GM23338 (cell line): ENCODE data around the gene EBLN1.

DNA sequence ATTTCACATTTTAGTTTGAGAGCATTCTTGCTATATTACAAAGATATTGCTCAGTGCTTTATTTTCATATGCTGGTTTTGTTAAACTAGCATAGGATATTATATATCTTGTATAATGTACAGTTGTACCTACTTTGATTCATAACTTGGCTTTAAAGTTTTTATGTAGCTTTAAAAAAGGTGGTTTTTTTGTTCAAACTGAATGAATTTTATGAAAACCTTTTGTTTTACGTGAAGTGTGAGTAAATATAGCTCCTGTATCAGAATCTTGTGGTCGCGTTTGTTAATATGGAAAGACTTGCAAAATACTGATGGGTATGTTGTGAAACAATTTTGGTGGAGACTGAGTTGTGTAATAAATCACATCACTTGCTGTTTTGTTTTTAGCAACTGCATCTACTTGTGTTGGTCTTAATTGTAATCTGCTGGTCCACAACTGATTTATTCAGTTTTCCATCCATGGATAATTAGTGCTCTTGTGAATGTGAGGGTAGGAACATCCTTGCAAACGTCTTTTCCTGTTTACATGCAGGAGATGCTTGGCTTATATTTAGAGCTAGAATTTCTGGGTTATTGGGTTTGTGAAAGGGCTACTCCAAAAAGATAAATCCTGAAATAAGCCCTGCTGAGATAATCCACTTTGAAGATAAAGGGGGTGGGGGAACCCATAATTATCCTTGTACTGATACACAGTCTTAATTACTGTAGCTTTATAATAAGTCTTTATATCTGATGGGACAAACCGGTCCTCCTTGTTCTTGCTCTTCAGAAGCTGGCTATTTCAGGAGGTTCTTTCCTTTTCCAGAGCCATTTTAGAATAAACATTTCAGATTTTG is 10.6 kb downstream of the PLXDC2 start:
- PRO-cap = no peak
- RAMPAGE, long total RNA = no peak

DNA sequence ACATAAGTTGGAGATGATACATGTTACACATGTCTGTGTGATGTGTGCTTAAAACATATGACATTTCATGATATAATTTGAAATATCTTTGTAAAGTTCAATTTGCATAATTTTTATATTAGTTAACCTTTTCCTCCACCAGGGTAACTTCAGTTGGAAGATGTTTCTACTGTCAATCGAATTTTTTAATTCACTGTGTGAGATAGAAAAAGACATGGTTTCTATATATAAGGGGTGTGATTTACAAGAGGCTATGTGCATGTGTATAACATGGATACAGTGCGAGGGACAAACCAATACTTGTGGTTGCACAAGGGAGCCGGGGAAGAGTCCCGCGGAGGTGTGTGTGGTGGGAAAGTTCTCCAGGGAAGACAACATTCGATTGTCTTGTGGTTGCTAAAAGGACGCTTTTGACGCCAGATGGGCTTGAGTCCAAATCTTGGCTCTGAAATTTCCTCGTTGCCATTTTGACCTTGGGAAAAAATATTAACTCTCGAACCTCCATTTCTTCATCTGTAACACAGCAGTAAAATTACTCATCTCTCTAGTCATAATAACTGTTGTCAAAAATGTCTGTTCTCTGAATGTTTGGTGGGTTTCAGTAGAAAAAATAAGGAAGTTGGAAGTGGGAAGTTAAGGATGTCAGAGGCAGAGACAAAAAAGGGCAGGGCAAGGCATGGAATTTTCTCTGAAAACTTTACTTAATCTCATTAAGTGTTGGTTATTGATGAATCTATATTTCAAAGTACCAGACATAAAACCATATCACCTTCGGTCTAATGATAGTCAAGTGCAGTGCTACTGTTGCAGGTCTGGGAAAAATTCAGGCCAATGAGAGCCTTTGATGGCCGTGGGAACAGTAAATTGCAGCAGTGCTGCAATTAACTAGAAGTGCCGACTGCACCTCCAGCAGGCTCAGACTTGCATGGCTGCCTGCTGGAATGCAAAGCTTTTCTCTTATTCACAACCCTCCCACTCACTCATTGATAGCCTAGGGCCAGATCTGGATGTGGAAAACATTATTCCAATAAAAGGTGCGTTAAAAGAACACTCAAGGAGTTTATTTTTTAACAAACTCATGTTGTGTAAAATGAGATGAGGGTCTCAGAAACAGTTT is 16.6 kb downstream of the PLXDC2 start:
- PRO-cap = unidirectional peak, plus-strand start at position 888 of the sequence
- RAMPAGE, long total RNA = no peak

DNA sequence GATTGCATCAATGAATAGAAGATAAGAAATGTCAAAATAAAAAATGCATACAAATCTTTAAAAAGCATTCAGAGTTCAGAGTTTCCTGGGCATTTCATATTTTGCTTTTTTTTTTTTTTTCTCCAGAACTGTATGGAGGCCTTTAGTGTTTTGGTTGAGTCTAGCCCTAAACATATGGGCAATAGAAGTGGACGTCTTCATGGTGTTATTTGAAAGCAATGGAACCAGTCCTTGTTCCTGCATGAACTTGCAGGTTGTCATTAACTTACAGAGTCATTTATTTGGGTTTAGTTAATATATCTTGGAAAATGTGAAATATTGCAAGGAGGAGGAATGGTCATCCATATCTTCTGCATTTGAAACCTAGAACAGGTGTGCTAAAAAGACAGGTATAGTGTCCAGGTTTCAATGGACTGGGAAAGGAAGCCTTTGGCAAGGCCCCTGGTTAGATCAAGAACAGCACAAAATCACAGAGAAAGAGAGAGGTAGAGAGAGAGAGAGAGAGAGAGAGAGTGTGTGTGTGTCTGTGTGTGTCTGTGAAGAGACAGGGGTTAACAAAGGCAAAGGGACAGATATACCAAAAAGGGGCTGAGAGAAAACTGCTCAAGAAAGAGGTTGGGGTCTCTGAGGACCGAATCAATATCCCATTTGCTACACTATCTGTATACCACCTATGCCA is 17.8 kb downstream of the PLXDC2 start:
- PRO-cap = no peak
- RAMPAGE, long total RNA = no peak

- PRO-cap = no peak
- RAMPAGE, long total RNA = no peak
Observed at GRCh38 chr10:19858325-19859319, 42.4 kb downstream of the PLXDC2 start.

DNA sequence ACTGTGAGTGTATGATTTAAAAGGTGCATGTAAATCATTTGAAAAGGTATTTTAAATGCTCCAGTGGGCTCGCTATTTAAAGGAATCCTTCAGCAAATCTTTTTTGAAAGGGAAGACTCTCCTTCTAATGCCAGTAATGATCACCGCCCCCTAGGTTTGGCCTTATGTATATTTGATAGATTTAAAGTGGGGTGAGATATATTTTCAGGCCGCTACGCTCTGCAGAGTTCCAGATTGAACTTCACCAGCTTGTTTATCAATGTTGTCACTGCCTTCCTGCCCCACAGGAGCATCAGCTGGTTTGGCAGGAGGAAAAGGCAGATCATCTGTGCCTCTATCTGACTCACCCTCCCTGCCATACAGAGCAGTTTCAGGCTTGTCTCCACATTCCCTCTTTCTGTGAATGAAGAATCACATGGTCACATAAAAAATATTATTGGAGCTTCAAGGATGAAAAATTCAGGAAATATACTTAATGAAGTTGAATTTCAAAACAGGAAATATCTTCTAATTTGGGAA is 115.3 kb downstream of the PLXDC2 start:
- PRO-cap = no peak
- RAMPAGE, long total RNA = no peak

DNA sequence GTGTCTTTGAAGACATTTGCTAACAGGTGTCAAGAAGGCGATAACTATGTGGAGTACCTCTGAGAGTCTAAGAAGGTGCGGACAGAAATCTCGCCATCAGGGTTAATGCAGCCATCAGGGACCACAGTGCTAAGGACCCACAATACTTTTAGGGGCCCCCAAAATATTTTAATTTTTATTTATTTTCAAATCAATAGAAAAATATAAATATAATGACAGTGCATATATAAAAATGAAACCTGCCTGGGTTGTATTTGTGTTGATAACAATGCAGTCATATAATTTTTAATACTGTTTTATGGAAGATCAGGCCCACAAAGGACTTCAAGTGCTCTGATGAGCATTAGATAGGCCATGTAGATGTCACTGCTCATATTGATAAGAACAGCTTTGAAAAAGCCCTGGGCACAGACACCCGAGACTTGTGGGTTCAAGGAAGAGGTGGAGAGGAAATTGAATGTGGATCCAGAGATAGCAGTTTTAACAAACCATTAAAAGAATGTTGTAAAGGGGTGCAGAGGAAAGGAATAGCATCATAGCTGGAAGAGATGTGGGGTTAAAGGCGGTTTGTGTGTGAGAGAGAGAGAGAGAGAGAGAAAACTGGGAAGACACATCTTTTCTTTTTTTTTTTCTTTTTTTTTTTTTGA is 286.9 kb downstream of the PLXDC2 start:
- PRO-cap = no peak
- RAMPAGE, long total RNA = no peak

DNA sequence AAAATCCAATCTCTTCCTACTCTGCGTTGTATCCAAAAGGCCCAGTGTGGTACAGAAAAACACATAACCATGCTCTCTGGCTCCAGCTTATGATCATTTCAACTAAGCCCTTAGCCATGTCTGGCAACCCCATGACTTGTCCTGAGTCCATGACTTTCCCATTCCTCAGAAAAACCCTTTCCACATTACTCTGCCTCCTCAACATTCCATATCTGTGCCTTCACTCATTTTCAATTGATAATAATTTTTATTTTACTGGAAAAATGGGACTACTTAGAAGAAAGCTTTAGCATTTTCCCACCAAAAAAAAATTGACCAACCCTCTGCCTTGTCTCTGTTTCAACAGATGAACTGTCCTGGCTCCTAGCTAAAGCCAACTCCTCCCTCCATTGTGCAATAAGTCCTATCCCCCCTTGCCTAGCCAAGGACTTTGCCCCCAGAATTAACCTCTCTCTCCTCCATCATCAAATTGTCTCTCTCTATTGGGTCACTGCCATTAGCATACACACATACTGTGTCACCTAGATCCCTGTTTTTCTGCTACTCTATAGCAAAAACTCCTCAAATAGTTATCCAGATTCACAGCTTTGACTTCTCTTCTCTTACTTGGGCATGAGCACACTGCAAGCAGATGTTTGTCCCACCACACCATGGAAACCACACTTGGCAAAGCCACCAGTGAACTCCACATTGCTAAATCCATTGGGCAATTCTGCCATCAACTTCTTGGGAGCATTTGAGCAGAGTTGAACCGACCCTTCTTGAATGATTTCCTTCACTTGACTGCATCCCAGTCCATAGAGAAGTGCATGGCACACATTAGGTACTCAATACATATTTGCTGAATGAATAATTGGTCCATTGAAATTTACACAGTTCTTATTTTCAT is 91.3 kb upstream of the NEBL start:
- PRO-cap = no peak
- RAMPAGE, long total RNA = no peak

- PRO-cap = no peak
- RAMPAGE, long total RNA = no peak
Observed at GRCh38 chr10:21166611-21167311, 269.6 kb upstream of the NEBL start.

DNA sequence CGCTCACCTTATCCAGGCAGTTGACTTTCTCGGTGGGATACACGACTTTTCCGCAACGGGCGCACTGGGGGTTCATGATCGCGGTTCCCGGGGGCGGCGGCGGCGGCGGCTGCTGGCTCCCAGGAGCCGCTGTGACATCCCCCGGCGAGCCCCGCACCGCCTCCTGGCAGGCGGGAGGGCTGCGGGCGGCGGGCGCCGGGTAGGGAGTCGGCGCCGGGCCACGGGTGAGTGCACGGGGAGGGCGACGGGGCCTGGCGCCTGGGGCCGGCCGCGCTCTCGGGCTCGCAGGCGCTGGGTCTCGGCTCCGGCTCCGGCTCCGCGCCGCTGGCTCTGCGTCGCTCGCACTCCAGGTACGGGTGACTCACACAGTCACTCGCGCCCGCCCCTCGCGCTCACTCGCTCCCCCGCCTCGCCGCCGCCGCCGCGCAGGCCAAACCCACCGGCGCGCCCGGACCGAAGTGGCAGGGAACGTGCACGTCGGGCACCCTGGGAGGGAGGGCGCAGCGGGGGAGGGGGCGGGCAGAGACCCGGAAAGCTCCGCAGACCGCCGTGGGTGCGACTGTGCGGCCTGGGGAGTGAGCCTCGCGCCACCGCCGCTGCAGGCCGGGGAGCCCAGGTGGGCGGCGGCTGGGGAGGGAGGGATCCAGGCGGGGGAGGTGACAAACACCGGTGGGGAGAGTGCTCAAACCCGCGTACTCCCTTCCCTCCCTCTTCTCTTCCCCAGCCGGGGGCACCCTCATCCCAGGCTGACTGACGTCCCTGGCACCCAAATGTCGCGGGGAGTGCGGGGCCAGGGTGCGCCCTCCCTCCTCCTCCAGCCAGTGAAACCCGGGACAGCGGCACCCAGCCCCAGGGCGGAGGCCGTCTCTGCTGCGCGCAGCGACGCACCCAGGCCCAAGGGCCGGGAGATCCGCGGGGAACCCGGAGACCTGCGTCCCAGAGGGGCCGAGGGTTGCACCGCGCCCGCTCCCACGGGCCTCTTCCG is 276.9 kb upstream of the NEBL start:
- PRO-cap = bidirectional peak, plus-strand start at position 364 of the sequence, minus-strand start at position 334 of the sequence; bidirectional peak, plus-strand start at position 821 of the sequence, minus-strand start at position 563 of the sequence
- RAMPAGE, long total RNA = no peak

DNA sequence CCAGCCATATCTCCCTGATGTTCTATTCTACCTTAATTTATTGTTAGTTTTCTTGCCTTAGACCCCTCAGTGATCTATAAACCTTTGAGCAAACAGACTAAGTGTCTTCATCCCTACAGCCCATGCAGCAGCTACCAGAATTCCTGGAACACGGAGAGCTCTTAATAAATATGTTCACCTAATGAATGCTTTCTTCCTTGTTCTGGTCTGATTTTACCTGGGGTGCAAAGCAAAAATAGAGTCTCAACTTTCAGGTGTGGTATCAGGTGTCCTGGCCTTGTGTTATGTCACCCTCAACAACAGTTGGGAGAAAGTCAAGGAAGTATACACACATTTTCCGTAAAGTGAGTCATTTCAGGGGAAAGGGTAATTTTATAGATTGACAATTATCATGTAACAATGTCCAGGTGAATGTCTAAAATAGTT is 287.6 kb downstream of the SKIDA1 start:
- PRO-cap = no peak
- RAMPAGE, long total RNA = no peak

DNA sequence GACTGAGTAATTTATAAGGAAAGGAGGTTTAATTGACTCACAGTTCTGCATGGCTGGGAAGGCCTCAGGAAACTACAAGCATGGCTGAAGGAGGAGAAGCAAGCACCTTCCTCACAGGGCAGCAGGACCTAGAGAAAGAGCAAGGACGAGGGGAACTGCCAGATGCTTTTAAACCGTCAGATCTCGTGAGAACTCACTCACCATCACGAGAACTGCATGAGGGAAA is at the start of gene EBLN1:
Gene EBLN1, minus strand, starts transcription at position 141 of the 226 bp plus-strand sequence.
- PRO-cap = no peak
- RAMPAGE, long total RNA = no peak

- PRO-cap = no peak
- RAMPAGE, long total RNA = no peak
Observed at GRCh38 chr10:22321692-22322427, 961 bp downstream of the BMI1 start.

DNA sequence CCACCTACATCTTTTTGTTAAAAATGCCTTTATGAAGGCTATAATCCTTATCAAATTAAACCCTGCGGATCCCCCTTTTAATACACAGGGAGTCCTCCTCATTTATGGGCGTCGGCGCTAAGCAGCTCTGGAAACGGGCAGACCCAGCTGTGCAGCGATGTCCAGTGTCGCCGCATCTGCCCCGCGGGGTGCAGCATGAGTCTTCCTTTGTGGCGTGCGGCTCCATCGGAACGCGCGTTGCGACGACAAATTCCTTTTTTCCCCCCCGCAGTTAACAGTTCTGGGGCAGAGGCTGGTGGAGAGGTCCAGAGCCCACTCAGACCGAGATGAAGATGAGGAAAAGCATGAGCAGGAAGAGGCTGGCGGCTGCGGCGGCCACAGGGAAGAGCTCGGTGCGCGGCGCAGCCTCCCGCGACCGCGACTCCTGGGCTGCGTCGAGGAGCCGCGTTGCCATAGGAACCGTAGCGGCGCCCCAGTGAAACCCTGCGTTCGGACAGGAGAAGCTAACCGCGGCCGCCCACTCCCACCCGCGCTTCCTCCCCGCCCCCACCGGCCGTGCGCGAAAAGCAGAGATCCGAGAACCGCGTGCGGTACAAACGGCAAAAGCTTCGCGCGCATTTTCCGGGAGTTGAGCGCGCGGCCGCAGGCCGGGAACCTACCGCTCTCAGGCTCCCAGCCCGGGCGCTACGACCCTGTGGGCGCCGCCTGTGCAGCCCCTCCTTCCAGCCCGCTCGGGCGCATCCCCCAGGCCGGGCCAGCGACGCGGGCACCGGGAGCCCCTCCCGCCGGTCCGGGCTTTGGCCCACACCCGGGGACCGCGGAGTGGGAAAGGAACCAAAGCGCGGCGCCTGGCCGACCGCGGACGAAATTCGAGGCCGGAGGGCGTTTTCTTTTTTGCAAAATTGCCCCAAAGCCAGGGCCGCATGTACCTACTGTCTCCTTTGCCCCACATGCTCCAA is 130.7 kb downstream of the SPAG6 start:
- PRO-cap = no peak
- RAMPAGE, long total RNA = no peak

- PRO-cap = no peak
- RAMPAGE, long total RNA = no peak
Observed at GRCh38 chr10:22530256-22530608, 184.1 kb downstream of the PIP4K2A start.

GRCh38 chr10:22605053-22605673 is 109.2 kb downstream of the PIP4K2A start:
- PRO-cap = no peak
- RAMPAGE, long total RNA = no peak

GRCh38 chr10:22631567-22632040 is 82.8 kb downstream of the PIP4K2A start:
- PRO-cap = no peak
- RAMPAGE, long total RNA = no peak

DNA sequence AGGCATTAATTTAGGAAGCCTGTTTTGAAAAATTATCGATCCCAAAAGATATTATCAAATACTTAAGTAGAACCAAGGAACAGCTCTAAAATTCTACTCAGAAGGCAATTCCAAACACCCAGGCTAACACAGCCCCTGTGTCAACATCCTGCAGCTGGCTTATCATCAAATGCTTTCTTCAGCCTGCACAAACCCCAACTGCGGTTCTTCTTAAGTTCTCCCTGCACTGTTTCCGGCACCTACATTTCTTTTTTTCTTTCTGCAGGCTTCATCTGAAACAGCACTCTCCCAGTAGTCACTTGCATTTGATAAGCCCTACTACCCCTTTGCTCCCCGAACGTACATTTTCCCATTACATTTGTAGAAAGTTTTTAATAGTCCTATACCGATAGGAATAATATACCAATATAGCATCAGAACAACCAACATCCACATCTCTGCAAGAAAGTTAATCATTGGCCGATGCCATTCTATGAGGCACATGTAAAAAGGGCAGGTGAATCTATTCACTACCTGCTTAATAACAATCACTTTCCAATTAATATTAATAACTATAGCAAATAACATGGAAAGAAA is 47.8 kb downstream of the PIP4K2A start:
- PRO-cap = no peak
- RAMPAGE, long total RNA = no peak

- PRO-cap = no peak
- RAMPAGE, long total RNA = no peak
Observed at GRCh38 chr10:22692499-22693160, 21.7 kb downstream of the PIP4K2A start.

DNA sequence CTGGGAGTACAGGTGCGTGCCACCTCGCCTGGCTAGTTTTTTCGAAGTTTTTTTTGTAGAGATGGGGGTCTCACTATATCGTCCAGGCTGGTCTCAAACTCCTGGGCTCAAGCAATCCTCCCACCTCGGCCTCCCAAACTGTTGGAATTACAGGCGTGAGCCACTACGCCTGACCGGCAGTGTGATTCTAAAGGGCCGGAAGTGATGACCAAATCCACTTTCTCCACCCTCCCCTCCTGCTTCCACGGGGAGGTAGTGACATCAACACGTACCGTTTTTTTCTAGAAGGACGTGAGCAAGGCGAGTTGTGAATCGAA is 27.9 kb upstream of the MSRB2 start:
- PRO-cap = no peak
- RAMPAGE, long total RNA = no peak

- PRO-cap = no peak
- RAMPAGE, long total RNA = no peak
Observed at GRCh38 chr10:24119299-24119906, 89.5 kb upstream of the KIAA1217 start.